ENCODE results near the genes NEK1 and SCRG1.

DNA sequence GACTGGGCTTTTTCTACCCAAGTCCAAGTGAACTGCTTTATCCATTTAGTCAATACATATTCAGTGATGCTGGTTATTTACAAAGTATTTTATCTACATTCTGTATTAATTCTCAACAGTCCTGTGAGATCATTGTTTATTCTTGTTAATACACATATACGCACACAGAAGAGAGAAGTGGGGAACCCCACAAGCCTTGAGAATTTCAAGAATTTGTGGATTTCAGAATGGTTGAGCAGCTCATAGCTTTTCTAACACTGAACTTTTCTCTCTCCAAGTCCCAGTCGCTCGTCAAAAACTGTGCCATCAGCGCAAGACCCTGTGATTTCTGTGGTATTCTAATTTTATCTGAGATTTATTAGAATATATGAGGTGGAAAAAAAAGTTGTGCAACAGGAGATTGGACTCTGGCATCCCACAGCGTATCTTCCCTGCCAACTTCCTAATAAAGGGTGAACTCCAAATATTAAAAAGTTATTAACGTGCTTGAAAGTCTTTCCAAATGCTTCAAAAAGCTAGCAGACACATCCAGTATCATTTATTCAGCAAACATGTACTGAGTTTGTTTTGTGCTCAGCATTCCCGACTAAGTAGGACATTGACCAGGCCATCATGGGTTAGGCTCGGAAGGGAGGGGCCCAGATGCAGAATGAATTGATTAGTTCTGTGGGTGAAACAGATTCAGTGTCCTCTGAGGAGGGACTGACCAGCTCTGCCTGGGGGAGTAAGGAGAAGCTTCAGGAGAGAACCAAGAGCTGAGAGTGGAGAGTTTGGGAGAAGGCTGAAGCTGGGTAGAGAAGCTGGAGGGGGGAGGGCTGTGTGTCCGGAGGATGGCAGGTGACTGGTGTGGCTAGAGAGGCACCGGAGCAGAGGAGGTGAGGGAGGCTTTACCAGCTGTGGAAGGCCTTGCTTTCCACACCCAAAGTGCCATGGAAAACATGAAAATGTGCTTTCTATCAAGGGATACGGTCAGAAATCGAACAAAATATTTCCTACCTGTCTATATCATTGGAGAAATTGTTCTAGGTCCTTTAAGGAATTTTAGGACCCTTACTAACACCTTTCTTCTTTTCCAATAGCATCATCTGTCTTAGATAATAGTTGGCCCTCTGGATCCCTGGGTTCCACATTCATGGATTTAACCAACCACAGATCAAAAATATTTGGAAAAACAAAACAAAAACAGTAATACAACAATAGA lies 165.4 kb downstream of the CBR4 start:
- PRO-cap: unidirectional peak, minus-strand start at position 267 of the sequence
- RAMPAGE, long total RNA: no peak

DNA sequence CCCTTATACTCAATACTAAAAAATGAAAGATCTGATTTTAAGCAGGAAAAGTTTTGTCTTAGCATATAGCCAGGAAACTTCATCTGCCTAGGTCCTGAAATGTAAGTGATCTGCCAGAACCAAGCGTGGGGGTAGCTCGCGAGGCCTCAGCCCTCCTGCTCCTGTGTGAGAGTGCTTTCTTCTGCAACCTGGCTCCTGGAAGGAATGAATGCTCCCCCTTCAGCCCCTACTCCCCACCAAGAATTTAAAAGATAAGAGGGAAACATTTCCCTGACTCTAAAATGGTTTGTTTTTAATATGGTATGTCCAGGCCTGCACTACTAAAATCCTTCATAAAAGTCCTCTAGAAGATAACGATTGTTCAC lies 160.0 kb downstream of the CBR4 start:
- PRO-cap: no peak
- RAMPAGE, long total RNA: no peak

DNA sequence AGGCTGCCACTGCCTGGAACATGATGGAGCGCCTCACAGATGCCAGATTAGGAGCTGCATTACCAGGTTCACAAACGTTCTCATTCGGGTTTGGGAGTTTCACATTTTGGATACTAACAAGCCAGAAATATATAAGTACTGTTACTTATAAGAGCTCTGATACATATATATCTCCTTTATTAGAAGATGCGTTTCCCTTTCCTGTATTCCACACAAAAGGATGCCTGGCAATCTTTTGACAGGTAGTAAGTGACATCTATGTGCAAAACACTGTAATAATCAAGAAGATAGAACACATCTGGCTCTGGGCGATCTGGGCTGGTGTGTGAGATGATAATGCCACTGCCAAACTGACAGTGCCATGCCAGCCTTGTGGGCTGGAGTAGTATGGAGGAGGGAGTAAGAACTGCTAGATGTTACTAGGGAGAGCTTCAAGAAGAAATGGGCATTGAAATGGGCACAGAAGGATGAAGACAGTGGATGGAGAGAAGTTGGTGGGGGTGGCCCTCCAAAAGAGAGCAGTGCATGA lies 141.0 kb downstream of the CBR4 start:
- PRO-cap: no peak
- RAMPAGE, long total RNA: no peak

DNA sequence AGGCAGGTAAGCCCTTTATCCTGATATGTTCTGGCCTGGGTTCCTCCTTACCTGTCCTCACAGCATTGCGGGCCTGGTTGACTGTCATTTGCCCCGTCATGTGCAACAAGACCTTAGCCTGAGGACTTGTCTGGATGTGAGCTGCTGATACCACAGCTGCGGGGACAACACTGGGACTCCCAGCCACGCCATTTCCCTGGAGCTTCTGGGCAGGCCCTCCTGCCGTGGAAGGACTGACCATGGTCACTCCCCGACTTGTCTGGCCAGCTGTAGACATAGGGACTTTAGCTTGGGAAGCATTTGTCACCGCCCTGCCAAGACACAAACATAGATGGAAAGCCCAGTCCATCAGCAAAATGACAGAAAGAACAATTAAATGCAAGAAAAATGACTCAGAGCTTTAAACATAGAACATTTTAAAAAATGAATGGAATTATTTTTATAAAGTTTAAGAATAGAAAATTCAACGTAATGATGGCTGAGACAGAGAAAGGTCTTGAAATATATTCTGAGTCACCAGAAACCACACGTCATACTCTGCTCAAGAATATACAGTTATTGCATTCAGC lies 107.5 kb upstream of the CBR4 start:
- PRO-cap: no peak
- RAMPAGE, long total RNA: no peak

DNA sequence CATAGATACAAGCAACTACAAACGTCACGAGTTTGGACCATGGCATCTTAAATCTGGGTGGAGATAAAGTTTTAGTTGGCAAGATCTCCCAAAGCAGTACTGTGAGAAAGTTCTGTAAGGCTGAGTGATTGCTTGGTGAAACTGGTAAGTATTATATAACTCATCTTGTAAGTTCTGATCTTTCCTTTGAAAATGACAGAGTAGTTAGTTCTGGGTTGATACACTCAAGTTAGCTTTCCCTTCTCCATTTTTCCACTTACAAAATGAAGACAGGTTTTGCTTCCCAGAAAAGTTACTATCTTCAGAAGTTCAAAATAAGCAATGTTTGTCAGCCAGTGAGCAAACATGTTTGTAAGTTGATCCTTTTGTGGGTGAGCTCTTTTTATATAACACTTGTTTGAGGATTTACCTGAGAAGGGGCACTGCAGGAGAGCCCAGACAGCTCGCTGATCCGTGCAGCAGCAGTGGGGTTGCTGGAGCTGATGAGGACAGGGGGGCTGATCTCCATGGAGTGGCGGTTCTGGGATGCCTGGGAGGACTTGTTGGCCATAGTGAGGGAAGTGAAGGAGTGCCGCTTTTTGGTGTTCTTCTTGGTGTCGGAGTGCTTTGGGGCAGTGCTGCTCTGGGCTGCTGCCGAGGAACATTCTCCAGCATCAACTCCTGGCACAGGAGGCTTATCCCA lies 126.0 kb upstream of the CBR4 start:
- PRO-cap: no peak
- RAMPAGE, long total RNA: no peak

- PRO-cap: no peak
- RAMPAGE, long total RNA: no peak
These were observed 21.1 kb downstream of the SH3RF1 start for GRCh38 chr4:169249577-169250113.

DNA sequence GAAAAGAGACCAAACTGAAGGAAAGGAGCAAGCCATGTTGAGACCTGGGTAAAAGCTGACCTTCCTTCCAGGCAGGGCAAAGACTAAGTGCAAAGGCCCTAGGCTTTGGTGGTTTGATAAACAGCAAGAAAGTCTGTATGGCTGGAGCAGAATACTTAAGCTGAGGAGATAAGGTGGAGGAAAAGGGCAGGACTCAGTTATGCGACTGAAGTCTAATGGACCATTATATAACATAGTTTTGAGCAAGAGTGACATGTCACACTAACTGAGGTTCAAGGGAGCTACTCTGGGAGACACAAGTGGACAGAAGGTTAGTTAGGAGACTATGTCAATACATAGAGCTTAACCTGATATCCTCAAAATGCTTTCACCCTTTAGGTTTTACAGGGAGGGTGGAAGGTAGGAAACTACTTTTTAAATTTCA lies 19.9 kb downstream of the SH3RF1 start:
- PRO-cap: no peak
- RAMPAGE, long total RNA: no peak

GRCh38 chr4:169251930-169252252 lies 18.9 kb downstream of the SH3RF1 start:
- PRO-cap: no peak
- RAMPAGE, long total RNA: no peak

GRCh38 chr4:169257296-169257780 lies 13.4 kb downstream of the SH3RF1 start:
- PRO-cap: no peak
- RAMPAGE, long total RNA: no peak

DNA sequence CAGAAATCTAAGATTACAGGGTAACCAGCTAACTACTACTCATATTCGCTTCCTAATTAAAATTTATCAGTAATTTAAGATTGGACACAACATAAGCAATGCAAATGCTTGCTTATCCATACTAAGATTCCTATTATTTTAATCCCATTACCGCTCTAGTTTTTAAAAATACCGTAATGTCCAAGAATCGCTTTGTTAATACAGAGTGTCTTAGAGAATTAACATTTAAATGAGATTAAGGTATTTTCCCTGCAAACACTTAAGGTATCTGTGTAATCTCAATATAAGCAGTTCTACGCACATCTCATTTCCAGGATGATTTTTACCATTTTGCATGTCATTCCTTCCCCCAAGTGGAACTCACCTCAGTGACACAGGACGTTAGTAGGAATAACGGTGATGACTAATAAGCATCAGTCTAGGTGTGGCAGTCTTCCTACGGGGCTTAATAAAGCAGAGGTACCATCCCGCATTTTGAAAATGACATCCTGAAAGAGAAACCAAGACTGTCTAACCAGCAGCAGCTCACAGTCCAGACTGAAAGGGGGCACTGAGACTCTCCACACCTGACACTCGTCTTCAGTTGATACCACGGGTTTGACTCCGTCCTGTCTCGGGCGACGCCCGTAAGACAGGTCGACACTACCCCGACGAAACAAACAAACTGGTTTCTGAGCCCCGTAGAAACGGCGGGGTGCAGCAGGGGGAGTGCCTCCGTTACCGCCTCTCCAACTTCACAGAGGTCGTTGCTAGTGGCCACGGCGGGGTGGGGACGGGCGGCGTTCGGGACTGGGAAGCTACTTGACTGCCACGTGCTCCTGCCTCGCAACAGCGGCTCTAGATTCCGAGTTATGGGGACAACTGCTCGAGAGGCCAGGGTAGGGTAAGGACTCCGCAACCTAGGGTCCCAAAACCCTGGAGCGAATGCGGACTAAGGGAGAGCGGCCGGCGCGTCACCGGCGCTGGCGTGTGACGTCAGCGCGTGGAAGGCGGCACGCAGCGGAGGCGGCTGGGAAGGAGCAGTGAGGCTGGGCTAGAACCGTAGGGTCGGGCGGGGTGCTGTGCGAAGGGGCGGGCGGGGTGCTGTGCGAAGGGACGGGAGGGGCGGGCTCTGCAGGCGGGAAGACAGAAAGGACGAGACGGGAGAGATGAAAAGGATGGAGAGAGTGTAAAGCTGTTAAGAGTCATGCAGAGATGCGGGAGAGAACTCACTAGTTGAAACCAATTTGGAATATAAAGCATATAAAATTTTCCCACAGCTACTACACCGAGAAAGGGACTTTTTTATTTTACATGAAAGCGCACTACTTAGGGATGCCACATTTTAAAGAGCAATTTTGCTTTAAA lies at the start of gene NEK1:
TSS of gene NEK1 (minus strand) at position 928 of the 1,347 bp plus-strand sequence.
- PRO-cap: bidirectional peak, plus-strand start at position 1,044 of the sequence, minus-strand start at position 926 of the sequence
- RAMPAGE, long total RNA: no peak

DNA sequence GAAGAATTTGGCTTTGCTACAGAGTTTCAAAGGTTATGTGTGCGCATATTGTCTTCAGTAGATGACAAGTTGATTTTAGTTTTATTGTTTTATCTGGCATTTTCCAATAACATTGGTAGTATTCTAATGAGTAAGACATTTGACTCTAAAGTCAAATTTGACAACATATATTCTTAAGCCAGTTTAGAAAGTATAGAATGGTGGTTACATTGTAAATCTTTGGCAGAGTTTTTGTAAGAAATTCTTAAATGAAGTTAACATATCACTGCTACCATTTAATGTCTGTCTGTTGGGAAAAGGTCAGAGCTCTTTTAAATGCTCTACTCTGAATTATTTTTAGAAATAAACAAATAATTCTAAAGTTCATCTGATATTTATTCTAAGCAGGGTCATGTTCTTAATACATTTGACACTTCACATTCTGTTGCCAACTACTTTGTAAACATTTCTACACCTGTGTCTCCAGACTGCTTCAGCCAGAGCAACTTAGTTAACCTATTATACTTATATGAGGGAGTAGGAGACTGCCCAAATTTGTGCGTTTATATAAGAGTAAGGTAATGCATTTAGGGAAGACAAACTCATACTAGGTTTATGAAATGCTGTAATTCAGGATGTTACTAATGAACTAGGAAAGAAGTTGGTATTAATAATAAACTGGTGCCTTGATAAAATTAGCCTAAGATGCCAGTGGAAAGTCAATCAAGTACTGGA lies 30.1 kb downstream of the CLCN3 start:
- PRO-cap: no peak
- RAMPAGE, long total RNA: no peak

- PRO-cap: no peak
- RAMPAGE, long total RNA: no peak
These were observed 83.6 kb downstream of the MFAP3L start for GRCh38 chr4:169942636-169942872.

DNA sequence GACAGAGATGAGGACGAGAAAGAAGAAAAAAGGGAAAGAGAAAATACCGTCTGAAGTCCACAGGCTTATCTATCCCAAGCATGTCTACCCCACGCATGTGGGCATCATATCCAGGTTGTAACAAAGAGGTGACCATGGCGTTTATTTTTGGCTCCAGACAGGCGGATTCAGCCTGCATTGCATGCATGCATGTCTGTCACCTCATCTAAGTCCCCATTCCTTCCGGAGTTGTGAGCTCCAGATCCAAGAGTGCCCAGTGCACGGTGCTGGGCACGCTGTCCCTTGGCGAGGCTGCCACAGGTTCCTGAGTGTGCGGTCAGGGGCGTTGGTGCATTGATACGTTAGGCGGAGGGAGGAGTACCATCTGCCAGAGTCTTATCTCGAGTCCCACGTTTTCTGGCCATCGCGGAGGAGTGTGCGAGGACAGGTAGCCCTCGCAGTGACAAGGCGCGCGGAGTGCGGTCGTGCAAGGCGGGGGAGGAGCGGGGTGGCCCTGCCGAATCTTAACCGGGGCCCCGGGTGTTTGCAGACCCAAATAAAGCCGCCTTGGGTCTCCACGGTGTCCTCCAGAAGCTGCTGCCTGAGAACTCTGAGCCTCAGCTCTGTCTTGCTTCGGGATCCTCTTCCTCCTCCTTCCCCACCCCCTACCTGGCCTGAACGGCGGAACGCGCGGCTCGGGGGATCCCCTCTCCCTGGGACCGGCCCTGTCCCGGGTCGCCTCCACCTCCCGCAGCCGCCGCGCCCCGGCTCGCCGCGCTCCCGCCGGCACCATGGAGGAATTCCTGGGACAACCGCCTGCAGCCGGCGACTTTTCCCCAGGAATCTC lies 668 bp upstream of the GALNTL6 start:
- PRO-cap: no peak
- RAMPAGE, long total RNA: no peak

GRCh38 chr4:171813612-171814202 lies 503 bp downstream of the GALNTL6 start:
- PRO-cap: no peak
- RAMPAGE, long total RNA: no peak

DNA sequence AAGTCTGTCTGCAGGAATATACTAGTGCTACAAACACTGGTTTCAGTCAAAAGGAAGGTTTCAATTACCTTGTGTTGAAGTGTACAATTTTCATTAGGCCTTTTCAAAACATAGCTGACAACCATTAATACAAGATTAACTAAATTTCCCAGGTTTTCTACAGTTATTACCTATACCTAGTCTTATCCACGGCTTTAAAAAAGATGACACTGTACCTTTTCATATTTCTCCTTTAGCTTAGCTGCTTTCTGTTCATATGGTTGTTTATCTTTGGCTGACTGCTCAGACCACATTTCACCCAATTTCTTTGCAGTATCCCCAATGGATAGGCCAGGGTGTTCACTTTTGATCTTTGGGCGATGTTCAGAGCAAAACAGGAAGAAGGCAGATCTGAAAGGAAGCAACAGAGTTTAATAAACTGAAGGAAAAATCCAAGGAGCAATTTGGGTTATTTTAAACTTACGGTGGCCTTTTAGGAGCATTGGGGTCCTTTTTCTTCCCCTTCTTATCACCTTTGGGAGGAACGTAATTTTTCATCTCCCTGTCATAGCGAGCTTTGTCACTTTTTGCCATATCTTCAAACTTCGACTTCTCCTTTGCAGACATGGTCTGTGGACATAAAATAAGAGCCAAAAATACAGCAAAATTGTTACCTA lies 1.4 kb downstream of the HMGB2 start:
- PRO-cap: no peak
- RAMPAGE, long total RNA: no peak

GRCh38 chr4:173371729-173372626 lies 1.2 kb downstream of the SAP30 start:
- PRO-cap: bidirectional peak, plus-strand start at chr4:173371798, minus-strand start at chr4:173371632; bidirectional peak, plus-strand start at chr4:173372091, minus-strand start at chr4:173372042
- RAMPAGE, long total RNA: no peak

DNA sequence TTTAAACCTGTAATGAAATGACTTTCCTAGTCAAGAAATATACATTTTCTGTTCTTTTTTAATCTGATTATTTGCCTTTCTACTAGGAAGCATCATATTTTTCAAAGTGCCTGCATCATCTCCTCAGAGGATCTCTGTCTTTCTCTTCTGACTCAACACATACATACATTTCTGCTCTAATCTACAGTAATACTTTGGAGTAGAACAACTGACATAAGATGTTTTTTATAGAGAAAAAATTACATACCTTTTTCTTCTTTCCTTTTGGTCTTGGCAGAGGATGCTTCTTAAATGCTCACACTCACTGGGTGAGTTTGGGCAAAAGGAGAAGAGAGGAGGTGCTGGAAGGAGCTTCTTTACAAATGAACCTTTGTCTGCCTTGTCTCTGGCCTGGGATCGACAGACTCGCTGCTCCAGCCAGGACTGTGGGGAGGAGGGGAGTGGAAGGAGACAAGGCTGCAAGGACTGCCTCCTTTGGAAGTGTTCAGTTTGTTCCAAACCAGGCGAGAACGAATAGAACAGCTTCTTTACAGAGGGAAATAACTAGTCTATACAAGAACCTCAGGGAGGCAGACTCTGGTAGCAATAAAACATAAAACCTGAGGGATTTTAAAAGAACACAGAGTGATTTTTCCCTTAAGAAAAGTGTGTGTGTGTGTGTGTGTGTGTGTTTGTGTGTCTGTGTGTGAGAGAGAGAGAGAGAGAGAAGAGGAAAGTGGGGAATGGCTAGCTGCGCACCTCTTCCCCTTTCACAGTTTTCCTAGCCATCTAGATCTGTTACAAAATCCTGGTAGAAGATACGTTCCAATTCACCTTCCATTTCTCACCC lies at the start of gene SCRG1:
TSS of gene SCRG1 (minus strand) at position 296 of the 829 bp plus-strand sequence.
- PRO-cap: bidirectional peak, plus-strand start at position 696 of the sequence, minus-strand start at position 427 of the sequence
- RAMPAGE, long total RNA: start-site peak on the minus strand centred at position 359 of the sequence, 128 bp wide, 513 and 627 reads in 2 replicates

DNA sequence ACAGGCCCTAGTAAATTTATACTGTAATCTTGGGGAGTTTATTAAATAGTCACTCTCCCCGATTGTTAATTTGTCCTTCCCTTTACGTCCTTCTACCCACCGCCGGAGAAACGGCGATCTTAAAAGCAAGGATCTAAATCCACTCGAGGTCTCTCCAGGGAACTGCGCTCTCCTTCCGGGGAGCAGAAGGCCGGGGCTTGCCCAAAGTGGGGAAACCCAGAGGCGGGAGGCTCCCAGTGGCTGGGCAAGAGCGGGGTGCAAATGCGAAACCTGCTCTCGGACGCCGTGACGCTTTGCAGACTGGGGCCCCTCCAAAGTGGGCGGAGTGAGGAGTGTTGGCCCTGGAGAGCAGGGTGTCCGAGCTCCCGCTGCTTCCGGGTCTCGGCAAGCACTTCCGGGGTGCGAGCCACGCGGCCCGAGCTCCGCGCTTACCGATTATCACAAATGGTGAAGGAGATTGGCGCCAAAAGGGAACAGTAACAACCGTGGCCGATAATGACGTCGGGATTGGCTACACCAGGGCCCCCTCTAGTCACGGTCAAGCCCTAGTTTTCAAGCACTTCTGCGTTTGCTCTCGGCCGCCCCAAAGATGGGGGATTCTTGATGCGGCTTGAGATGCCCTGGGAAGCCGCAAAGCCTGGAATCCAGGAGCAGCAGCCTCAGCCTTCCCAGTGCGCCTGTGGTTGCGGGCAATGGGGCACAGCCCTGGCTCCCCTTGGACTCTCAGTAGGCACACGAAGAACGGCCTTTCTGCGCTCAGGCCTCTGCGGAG lies 29.1 kb downstream of the HAND2 start:
- PRO-cap: no peak
- RAMPAGE, long total RNA: no peak

DNA sequence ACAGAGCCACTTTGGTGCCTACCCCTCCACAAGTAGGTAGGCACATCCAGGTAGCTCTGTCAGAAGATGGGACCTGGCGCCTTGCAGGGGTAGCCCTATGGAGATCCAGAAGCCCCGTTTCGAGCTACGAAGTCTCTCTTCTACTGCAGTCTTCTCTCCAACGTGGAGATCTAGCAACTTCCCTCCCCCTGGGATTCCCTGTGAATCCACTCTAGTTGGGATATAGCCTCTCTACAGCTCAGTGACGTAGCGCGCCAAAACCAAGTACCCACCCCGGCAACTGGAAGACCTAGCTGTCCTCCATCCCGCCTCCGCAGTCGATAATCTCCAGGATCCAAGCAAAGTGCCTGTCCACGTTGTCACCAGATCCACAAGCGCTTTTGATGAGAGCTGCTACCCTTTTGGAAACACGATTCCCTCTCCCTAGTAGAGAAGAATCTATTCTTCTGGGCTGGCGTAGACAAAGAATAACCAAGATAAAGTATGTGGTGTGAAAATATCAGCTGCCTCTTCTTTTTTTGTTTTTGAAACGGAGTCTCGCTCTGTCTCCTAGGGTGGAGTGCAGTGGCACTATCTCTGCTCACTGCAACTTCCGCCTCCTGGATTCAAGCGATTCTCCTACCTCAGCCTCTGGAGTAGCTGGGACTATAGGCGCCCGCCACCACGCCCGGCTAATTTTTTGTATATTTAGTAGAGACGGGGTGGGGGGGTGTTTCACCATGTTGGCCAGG lies 19.4 kb downstream of the HAND2 start:
- PRO-cap: no peak
- RAMPAGE, long total RNA: no peak

DNA sequence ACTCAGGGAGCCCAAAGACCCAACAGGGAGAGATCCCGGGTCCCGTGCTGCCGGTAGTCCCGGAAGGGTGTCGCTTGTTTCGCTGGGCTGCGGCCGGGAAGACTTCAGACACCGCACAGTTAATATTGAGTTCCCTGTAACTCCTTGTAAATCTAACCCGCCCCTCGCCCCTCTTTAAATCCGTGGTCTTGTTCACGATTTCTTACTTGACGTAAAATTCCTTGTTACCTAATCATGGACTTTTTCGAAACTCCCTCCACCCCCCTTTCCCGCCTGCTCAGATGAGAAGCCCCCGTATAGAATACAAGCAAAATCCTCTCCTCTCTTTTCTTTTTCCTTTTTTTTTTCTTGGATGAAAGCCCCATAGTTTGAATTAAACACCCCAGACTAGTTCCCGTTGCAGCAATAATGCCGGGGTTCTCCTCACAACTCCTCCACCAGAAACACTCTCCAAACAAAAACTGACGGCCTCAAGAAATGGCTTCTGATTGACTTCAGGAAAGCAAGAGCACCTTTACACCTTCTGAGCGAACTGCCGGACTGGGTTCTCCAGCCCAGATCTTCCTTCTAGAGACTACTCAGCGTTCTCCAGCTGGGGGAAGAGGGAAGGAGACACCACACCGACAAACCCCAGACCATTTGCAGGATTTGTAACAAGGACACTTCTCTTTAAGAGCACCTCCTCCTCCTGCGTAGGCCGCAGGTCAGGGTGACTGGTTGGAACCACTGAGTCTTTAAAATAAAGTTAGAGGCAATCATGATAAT lies 4.1 kb downstream of the HAND2 start:
- PRO-cap: bidirectional peak, plus-strand start at position 405 of the sequence, minus-strand start at position 121 of the sequence
- RAMPAGE, long total RNA: no peak

All from urinary bladder (tissue), 3 donors.